REH cell (cell line): ENCODE measurements around a stretch of chr6.

DNA sequence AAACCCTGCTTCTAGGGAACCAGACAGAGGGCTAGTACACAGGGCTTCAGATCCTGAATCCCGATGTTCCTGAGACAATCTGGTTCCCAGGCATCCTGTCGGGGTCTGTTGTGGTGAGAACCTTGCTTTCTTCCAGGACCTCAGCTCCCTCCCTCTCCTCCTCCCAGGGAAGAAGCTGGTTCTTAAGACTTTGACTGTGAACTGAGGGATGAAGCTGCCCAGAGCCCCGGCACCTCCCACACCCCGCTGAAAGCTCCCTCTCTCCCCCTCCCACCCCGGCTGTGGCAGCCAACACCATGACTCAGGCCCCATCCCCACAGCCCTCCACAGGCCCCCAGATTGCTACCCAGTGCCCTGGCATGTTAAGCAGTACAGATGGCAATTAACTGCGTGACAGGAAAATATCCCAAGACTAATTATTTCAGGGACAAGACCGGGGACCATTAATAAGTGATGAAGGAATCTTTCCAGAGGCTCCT is 238.1 kb downstream of the LRFN2 start:
- PRO-cap, result no peak

DNA sequence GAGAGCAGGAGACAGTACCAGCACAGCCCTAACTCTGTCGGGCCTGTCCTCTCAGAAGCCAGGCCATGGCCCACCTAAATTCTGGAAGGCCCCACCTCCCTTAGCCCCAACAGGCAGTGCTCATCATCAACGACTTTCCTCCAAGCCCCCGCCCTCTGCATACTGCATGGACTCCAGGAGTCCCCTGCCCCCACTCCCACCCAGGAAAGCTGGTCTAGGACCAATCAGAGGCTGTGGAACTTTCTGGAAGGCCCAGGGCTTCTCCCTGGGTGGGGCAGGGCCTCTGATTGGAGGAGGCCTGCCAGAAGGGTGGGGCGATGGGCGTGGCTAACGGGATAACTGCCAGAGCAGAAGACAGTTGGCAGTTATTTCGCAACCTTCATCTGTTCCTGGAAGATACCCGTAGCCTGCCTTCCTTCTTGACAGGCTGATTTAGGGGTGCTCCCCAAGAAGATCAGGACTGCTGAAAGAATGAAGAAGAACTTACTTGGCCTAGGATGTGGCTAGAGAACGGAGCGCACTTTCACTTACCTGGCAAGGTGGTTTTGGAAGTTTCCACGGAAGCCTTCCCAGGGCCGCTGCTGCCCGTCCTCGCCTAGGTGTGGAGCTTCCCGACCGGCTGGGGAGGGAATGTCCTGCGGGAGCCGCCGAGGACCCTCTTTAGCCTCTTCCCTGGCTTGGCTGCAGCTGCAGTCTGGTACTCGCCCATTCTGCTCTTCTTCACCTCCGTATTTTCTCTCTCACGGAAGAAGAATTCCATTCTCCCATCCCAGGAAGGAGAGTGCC is 209.0 kb downstream of the LRFN2 start:
- PRO-cap, result no peak

- PRO-cap, result no peak
These were observed 132.6 kb upstream of the LRFN2 start for GRCh38 chr6:40719674-40720289.

GRCh38 chr6:40900565-40901240 is 138.3 kb downstream of the UNC5CL start:
- PRO-cap, result no peak

DNA sequence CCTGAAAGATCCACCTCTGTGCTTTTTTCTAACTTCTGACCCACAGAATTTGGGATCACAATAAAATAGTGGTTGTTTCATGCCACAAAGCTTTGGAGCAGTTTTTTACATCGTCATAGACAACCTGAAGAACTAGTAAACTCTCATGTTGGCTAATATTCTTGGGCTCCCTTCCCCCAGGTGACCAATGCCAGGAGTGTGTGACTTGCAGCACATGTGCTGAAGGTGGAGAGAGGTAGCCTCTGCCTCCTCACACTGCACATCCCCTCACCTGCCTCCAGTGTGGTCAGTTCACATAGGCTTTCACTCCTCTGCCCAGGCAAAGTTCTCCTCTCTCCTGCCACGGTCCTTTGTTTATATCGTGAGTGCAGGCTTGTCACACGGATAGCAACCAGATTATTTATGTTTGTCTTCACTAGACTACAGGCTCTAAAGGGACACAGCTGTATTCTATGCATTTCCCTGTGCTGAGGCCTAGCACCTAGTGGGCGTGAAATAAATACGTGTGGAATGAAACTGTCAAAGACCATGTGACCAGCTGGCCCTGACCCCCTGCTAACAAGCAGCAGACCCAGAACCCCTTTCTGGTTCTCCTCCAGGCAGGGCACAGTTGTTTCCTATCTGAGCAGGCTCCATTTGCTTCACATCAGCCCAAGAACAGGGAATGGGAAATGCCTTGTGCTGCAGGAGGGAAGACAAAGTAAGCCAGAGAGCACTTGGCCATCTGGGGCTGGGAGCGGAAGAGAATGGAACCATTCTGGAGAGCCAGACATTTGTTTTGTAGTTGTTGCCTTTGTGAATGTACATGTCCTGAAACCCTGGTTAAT is 42.4 kb downstream of the UNC5CL start:
- PRO-cap, result no peak

- PRO-cap, result no peak
These were observed 41.6 kb downstream of the UNC5CL start for GRCh38 chr6:40997272-40997969.

GRCh38 chr6:41053454-41054053 is 552 bp downstream of the APOBEC2 start:
- PRO-cap, result no peak

DNA sequence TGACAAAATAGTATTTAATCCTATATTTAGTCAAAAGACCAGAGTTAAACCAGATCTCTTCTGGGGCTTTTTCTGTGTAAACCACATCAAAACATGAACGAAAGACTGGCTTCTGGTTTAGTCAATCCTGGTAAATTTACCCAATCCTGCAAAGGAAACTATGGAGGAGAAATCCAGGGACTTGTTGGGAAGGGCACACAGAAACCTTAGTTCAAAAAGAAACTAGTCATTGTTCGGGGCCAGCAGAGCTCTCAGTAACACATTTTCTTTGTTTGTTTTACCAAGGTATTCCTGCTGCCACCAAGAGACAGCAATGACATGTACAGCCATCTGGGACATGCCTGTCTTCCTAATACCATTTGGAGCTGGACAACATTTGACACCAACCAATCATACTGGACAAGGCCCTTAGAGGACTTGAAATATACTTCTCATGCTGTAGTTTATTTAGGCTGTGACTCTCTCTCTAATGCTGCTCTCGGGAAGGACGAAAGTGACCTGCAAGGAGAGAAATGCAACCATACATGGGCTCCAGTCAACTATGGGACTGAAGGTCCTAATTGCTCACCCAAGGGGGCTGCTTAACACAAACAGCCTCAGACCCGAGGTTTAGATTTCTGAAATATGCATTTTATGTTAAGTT is 8.2 kb downstream of the OARD1 start:
- PRO-cap, result no peak

DNA sequence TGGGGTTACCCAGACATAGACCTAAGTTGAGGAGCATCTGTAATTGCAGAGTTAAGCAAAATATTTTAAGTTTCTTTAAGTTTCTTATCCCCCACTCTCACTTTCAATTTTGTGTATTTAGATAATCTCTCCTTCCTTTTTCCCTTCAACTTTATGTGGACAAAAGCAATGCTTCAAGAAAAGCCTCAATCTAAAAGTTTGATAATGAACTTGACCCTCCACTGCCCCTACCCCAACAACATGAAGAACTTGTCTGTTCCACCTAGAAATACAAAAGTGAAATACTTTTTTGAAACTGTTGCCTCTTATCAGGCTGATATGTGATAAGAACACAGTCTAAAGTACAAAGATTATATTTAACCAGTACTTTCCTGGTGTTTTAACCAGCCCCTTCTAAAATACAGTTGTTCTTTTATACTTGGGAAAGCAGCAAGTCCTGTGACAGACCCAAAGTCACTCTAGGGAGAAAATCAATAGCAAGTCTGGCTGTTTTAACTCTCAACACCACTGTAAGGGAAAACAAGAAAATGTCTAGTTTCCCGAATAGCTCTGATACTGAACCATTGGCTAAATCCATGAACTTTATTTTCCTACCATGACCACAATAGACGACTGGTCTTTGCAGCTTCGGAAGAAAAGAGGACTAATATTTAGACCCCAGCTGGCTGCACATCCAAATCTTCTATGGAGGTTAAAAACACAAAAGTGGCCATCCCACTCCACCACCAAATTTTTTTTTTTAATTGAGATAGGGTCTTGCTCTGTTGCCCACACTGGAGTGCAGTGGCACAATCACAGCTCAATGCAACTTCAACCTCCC is 6.5 kb downstream of the OARD1 start:
- PRO-cap, result no peak

DNA sequence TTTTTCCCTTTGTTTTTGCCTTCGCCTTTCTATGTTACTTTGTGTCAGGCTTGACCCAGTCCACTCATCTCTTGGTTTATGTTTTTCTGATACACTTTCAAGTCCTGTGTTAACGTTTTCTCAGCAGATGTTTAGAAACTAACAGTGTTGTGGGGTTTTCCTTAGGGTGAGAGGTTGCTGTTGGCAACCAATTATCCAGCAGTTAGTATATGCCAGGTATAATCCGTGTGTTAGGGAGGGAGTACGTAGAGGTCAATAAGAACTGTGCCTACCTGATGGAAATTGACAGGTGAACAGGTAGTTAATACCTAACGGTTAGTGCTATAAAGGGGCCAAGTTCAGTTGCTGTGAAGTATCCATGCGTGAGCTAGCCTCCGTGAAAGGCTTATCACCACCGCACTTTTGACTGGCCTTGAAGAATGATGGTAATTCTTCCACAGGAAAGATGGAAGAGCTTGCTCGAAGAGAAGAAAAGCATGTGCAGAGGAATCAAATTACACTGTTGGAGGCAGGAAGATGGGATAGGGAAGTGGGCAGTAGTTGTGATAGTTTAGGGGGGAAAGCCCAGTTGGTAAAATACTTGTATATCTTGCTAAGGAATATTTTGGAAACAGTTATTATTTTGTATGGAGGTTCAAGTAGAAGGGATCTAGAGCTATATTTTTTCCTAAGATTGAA is 1.5 kb downstream of the NFYA start:
- PRO-cap, result bidirectional peak, plus-strand start at position 208 of the sequence, minus-strand start at position 91 of the sequence

GRCh38 chr6:41075159-41075449 is 2.3 kb downstream of the NFYA start:
- PRO-cap, result no peak

GRCh38 chr6:41091126-41091819 is 18.5 kb downstream of the NFYA start:
- PRO-cap, result no peak

- PRO-cap, result no peak
These were observed 806 bp downstream of the TREM1 start for GRCh38 chr6:41285497-41286254.

- PRO-cap, result no peak
These were observed 9.1 kb upstream of the FOXP4 start for GRCh38 chr6:41536560-41537948.

- PRO-cap, result no peak
These were observed 2.2 kb downstream of the FOXP4 start for GRCh38 chr6:41548252-41548995.

DNA sequence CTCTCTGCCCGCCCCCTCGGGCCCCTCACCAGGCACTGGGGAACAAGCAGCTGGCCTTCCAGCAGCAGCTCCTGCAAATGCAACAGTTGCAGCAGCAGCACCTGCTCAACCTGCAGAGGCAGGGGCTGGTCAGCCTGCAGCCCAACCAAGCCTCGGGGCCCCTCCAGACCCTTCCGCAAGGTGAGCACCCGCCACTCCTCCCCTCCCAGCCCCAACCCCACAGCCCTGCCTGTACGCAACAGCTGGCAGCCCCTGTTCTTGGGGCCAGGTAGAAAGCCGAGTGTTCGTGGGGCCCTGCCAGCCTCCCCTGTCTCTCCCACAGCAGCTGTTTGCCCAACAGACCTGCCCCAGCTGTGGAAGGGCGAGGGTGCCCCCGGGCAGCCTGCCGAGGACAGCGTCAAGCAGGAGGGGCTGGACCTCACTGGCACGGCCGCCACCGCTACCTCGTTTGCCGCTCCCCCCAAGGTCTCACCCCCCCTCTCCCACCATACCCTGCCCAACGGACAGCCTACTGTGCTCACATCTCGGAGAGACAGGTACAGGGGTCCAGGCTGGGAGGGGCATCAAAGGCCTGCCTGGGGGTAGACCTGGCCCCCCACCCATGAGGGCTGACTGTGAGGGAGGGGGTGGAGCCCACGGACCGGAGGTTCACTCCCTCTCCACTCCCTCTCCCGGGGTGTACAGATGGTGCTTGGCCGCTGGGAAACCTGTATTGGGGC is 41.0 kb downstream of the FOXP4 start:
- PRO-cap, result no peak

DNA sequence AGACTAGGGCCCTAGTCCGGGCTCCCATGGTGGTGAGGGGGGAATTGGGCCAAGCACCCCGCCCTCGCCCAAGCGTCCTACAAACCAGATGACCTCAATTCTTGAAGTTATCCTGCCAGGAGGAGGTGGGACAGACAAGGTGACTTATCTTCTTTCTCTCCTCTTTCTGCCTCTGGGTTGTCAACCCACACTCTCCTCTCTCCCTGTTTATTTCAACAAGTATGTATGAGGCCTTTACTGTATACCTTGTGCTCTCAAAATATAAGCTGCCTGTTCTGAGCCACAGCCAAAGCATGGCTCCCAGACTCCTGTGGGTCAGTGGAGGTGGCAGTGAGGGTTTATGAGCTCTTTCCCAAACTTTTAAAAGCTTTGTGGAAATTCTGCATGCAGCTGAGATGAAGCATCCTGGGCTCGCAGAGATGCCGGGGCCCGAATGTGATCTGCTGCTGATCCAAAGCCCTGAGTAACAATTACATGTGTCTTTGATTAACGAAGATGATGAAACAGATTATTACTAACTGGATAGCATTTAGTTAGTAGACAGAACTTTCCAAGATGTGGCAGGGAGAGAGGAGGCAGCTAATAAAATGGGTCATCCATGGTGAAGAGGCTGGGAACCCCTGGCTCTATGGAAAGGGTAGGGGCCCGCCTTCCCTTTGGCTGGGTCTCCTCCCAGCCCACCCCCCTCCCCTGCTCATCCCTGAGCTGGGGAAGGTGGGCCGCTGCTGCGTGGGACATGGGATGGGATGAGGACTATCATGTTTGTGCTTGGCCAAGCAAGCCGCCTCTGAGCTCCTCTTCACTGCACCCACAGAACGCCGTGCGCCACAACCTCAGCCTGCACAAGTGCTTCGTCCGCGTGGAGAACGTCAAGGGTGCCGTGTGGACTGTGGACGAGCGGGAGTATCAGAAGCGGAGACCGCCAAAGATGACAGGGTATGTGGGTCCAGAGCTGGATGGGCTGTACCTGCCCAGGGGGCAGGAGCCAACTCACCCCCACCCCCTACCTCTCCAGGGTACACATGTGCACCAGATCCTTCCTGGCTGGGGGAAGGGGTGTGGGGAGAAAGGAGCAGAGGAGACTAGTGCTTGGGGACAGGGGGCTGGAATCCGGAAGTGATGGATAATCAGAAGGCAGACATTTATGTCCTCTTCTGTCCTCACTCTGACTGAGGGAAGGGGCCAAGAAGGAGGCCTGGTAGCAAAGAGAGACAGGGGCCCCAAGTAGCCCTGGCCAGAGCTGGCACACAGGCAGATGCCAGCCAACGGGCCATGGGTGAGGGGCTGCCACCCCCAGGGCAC is 43.8 kb upstream of the MDFI start:
- PRO-cap, result no peak

GRCh38 chr6:41690712-41691305 is 44.6 kb downstream of the TFEB start:
- PRO-cap, result no peak

GRCh38 chr6:41713504-41714186 is 21.8 kb downstream of the TFEB start:
- PRO-cap, result no peak

DNA sequence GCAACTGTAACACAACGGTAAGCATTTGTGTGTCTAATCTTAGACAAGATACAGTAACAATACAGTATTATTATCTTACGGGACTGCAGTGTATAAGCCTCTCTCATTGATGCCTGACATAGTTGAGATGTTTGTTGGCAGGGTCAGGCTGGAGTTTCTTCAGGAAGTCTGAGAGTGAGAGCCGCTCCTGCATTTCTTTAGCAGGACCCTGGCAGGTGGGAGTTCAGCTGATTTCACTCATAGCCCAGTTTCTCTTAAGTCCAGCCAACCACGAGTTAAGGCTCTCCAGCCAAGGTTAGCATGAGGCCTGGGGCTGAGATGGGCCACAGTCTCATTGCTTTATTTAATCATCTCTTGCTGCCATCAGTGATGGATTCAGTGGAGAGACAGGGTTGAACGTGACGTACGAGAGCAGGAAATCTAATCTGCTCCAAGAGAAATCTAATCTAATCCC is 11.2 kb upstream of the PGC start:
- PRO-cap, result no peak